NALM6 (cell line): ENCODE data around the genes TRPM2 and LRRC3.

- PRO-cap, result no peak
Measured at GRCh38 chr21:43880012-43880521, 15.0 kb downstream of the AGPAT3 start.

GRCh38 chr21:44012925-44013291 is 799 bp downstream of the TRAPPC10 start:
- PRO-cap, result bidirectional peak, plus-strand start at chr21:44012997, minus-strand start at chr21:44012974; bidirectional peak, plus-strand start at chr21:44013109, minus-strand start at chr21:44013114

GRCh38 chr21:44052251-44052975 is 40.3 kb downstream of the TRAPPC10 start:
- PRO-cap, result no peak

DNA sequence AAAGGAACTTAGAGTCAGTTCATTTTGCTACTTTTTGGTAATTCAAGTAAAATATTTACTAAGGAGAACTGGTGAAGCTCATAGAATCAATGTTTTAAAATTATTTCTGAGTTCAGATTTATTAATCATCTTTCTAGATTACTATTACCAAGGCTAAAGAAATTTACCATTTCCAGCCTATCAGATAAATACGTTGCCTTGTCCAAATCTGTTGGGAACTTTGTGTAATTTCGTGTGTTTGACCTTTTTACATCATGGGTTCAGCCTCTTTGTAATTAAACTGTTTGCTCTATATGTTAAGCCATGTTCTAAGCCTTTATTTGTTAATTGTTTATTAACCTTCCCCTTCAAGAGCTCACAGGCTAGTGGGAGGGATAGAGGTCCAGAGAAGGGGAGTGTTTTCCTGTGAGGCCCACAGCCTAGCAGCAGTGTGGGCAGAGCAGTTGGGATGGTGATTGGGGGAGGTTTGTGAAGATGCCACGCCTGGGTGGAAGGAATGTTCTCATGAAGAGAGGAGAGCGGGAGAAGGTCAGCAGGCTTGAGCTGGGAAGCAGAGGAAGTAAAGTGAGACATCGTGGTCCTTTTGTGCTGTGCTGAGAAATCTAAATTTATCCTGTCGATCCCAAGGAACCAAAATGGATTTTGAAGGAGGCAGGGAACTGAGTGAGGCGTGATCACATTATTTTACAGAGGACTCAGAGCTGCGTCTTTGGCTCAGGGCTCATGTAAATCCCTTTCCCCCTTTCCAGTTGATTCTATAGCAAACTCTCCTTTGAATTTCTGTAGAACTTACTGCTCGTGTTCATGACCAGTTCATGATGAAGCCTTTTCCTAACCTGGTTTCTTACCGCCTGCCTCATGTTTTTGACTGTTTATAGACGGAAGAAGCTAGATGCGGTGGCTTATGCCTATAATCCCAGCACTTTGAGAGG is 42.6 kb downstream of the TRAPPC10 start:
- PRO-cap, result no peak

GRCh38 chr21:44066684-44067584 is 40.3 kb upstream of the PWP2 start:
- PRO-cap, result no peak

DNA sequence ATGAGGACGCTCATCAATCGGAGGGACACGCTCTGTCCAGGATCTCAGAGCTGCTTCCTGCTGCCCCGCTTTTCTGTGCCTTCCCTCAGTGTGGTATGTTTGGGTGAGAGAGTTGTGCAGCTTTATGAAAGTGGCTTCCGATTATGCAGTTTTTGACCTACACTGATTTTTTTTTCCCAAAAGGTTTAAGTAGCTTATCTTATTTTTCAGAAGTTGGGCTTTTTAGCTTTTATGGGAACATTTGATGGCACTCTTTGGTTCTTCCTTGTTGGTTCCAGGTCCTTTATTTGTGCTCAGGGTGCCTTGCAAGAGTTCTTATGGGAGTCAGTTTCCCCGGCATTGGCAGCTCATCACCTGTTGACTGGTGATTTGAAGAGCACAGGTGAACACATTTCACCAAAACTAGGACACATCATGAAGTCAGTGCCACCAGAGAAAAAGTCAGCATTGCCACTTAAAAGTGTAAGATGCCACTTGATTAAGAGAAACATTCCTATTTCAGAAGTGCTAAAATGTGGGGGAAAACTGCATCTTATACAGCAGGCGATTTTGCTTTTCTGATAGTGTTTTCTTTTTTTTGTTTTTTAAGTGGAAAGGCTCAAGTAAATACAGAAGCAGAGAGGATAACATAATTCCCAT is 34.1 kb upstream of the PWP2 start:
- PRO-cap, result no peak

DNA sequence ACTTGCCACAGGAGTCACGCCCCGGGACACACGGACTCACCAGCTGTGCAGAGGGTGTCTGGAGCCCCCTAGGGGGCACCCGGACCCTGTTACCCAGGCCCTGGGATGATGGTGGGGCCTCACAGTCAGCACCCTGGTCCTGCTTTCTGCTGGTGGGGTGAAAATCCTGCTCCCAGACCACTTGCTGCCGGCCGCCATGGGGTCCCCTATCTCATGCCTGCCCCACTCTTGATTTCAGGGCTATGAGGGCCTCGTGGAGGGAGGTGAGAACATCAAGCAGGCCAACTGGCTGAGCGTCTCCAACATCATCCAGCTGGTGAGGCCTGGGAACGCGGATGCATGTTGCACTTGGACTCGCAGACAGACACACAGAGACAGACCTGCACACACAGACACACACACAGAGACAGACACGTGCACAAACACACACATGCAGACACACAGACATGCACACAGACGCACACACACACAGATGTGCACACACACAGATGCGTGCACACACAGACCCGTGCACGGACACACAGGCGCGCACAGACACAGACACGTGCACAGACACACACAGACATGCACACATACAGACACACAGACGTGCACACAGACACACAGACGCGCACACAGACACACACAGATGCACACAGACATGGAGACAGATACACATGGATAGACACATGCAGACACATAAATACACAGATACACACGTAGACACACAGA is 11.1 kb downstream of the PFKL start:
- PRO-cap, result no peak

GRCh38 chr21:44323552-44323970 is 15.6 kb downstream of the CFAP410 start:
- PRO-cap, result no peak

DNA sequence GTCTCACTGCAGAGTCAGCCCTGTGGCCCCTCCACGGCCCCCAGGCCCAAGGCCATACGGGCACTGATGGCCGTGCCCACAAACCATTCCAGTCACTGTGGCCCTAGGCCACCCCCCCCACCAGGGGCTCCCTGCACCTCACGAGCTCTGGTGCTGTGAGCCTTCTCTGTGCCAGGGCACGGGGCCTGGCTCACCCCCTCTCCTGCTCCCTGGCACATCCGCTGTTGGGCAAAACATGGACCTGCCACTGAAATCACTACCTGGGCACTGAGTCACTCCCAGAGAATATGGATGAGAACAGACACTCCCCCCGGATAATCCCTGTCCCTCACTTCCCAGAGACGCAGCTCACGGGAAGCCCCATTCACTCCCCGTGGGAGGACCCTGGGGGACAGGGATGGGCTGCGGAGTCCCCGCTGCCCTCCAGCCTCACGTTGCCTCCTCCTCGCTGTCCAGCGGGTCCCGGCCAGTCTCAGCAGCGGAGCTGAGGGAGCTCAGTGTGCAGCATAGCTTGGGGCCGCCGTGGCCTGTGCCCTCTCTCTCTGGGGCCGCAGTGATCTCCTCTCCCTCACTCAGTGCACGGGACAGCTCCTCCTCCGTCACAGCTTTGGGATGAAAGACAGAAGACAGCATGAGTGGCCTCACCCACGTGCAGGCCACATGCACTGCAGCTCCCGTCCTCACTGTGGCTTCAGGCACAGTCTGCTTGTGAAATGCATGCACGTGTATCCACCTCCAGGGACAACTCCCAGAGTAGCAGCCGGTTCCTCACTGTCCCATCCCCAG is 7.6 kb downstream of the CFAP410 start:
- PRO-cap, result no peak

DNA sequence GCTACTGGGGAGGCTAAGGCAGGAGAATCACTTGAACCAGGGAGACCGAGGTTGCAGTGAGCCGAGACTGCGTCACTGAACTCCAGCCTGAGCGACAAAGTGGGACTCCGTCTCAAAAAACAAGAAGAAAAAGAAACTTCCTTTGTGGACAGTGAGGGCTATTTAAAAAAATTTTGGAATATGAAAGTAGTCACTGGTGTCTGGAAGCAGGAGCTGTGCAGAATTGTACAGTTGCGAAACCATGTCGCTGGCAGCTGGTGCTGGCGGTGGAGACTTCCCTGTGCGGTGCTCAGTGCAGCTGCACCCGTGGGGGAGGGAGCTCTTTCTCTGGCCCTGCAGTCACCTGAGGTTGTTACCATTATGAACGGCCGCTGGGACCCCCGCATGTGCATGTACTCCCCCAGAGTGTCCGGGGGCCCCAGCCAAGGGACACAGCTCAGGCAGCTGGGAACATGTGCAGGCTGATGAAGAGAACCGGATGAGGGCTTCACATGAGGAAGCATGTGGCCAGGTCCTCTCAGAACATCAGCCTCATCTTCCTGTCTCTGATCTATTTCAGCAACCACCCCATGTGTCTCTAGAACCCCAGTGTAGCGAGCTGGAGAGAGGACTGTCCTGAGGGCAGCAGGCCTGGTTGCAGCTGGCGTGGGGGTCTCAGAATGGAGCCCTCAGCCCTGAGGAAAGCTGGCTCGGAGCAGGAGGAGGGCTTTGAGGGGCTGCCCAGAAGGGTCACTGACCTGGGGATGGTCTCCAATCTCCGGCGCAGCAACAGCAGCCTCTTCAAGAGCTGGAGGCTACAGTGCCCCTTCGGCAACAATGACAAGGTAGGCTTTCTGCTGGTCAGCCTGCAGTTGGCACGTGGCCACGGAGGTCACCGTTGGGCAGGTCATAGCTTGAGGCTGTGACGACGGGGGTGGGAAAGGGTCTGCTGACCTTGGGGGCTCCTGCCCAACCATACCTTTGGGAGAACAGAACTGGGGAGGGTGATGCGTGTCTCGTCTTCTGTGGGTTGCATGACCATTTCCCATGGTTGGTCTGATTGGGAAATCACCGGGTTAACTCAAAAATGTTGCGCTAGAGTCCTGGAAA is at the start of gene TRPM2:
TSS of gene TRPM2 (plus strand) at position 580 of the 1,089 bp plus-strand sequence.
- PRO-cap, result bidirectional peak, plus-strand start at position 554 of the sequence, minus-strand start at position 282 of the sequence

DNA sequence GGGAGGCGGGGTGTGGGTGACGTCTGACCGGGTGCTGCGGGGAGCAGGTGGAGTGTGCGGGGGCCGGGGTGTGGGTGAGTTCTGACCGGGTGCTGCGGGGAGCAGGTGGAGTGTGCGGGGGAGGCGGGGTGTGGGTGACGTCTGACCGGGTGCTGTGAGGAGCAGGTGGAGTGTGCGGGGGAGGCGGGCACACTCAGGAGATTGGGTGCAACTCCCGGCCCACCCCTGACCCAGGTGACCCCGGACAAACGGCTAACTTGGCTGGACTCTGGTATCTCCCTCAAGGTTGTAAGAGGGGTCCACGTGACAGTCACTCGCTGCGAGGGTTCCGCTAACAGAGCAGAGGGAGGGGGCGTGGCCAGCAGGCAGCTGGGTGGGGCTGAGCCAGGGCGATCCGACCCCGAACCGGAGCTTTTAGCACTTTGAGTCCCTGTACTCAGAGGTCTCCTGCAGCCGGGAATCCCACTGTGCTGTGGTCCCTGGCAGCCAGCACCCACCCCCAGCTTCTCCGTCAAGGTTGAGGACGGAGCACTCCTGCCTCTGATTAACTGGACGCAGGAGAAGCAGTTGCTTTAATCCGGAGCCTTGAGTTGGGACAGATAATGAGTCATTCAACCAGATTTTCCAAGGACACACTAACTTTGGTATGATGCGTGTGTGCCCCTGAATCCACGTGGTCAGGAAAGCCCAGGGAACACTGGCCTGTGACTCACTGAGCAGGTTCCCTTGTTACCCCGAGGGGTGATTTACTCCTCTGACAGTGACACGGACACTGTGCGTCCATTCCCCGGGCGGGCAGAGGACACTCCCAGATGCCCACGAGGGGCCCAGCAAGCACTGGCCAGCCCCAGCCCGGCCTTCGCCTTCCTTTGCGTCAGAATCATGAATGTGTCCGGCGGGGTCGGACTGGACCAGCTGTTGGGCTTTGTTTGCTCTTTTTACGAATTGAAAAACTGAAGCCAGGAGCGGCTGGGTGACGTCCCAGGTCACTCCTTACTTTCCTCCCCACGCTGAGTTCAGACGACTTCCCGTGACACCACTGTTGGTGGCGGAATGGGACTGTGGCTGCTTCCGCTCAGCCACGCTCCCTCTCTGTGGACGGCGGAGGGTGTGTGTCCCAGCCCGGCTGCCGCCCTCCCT is 16.8 kb downstream of the TRPM2 start:
- PRO-cap, result no peak

DNA sequence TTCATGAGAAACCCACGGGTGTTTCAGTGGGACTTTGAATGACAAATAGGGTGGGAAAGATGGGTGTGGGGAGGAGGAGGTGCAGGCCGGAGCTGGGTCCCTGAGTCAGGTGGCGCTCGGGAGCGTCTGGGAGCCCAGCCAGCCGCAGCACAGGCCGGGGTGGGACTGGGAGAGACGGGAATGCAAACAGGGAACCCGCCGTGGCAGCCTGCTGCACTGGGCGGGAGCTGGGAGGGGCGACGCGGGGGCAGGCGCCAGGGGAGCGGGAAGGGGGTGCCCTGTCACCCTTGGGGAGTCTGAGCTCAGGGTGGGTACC is 16.9 kb upstream of the LRRC3 start:
- PRO-cap, result no peak

DNA sequence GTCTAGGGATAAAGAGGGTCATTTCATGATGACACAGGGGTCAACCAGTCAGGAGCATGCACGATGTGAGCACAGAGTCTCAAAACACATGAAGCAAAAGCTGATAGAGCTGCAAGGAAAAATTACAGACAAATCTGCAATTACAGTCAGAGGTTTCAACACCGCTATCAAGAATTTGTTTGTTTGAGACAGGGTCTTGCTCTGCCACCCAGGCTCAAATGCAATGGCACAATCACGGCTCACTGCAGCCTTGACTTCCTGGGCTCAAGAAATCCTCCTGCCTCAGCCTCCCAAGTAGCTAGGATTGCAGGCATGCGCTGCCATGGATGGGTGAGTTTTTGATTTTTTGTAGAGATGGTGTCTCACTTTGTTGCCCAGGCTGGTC is 3.4 kb upstream of the LRRC3 start:
- PRO-cap, result no peak

DNA sequence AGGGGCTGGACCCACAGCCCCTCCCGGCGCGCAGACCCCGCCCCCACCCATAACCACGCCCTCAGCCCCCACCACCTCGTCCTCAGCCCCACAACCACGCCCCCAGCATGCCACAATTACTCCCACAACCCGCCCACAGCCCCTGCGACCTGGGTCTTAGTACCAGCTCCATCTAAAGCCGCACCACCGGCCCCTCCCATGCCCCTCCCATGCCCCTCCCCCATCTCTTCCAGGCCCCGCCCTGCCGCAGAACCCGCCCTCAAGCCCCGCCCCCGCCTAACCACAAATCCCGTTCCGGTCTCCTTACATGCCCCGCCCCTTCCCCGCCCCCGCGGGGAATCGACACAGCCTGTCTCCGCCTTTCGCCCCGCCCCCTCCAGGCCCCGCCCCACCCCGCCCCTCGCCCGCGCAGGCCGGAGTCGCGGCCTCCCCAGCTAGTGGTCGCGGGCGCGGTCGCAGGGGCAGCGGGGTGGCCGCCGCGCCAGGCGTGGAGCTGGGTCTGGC is at the start of gene LRRC3:
TSS of gene LRRC3 (plus strand) at position 416 of the 504 bp plus-strand sequence.
- PRO-cap, result no peak

GRCh38 chr21:44483972-44484488 is 28.7 kb downstream of the LRRC3 start:
- PRO-cap, result no peak

- PRO-cap, result no peak
Measured at GRCh38 chr21:44709552-44709926, 1.8 kb downstream of the TSPEAR start.

GRCh38 chr21:44805510-44806544 is 4.2 kb upstream of the UBE2G2 start:
- PRO-cap, result no peak

DNA sequence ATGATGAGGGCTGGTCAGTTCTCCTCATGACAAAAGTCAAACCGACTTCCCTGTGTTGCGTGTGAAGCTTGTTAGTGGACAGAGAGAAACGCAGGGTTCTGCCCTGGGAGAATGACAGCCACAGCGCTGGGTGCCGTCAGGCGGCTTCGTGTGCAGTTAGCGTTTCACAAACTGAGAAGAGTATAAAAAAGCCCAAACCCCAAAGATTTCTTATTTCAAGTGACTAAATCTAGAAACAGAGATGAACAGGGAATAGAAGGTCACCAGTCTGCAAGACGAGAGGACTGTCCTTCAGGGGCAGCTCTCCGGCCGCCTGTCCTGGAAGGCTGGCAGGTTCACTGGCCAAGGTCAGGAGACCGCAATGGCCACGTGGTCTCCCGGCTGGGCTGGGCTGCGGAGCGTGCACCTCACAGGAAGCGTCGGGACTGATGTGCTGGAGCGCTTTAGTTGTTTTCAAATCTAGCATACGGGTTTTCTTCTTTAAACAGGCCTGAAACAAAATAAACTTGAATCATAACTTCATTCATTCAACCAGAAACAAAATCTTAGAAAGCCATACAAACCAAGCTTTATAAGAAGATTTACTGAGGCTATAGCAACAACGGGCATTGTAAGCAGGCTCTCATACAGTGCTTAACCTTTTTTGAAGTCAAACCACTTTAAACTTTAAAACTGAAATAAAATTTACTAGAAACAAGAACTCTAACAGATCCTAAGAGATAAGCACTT is 22.2 kb downstream of the PTTG1IP start:
- PRO-cap, result no peak

DNA sequence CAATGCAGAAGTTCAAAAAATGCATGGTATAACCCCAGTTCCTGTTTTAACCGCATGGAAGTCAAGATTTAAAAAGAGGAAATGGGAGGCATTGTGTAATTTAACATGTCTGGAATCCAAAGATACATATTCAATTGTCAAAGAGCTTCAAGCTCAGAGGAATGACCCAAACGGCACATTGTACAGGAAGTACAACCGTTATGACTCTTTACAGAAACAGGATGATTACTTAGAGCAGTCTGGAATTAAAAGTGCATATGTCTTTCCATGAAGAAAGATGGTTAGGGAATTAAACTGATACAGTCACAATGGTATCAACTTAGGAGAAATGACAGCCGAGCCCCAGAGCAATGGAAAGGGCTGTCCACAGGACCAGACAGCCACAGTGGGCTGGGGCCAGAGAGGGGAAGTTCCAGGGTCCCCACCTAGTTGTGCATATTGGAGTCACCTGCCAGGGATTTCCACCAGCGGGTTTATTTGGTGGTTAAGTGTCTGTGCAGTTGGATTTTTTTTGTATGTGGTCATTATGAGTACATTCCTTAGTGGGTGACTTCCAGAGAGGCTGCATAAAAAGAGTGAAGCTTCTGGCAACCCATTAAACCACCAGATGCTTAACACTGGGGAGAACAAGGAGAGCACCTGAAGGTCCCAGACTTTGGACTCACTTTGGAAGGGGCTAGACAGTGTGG is 7.6 kb upstream of the PTTG1IP start:
- PRO-cap, result no peak

GRCh38 chr21:44888809-44889604 is 15.5 kb upstream of the PTTG1IP start:
- PRO-cap, result no peak